Prostate gland (tissue), 2 donors: ENCODE measurements around the genes IKBIP, ACTR6, ARL1 and NT5DC3.

DNA sequence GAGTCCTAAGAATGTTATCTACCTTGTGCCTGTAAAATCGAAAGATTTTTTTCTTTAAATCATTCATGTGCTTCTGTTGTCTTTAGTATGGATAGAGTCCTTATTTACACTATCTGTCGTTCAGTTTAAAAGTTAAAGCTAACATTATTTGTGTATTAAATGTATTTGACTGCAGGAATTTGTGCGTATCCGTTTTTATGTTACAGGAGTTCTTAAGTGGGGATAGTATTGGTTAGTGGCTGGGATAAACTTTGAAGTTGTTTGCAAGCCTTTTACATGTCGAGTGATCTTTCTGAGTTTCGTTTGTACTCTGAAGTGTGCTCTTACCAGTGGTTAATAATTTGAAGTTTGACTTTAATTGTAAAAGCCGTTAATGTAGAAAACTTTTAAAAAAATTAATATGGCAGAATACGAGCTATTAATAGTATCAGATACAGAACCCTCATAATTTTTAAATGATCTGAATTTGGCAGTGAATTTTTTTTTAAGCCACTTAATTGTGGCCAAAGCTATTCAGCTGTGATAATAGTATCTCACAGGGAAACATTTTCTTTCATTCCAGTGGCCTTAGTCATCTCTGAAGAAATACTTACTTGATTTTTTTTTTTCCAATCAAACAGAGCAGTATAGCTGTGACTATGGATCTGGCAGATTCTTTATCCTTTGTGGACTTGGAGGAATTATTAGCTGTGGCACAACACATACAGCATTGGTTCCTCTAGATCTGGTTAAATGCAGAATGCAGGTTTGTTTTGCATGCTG, 1.5 kb downstream of the SLC25A3 start:
- PRO-cap, result no peak
- RAMPAGE, long total RNA, 2 experiments, result no peak in any of the 2 experiments

GRCh38 chr12:98644670-98645352, at the start of gene IKBIP:
Gene IKBIP, minus strand, starts transcription at chr12:98644788.
- PRO-cap, result bidirectional peak, plus-strand start at chr12:98645290, minus-strand start at chr12:98644788
- RAMPAGE, long total RNA, 2 experiments, result start-site peak on the plus strand in 1 of 2 experiments, at chr12:98645245-98645293 at its widest, 97 reads per replicate; start-site peak on the minus strand in 2 of 2 experiments, at chr12:98644747-98644795 at its widest, 26 to 127 reads per replicate

GRCh38 chr12:98772746-98773108, 127.6 kb downstream of the APAF1 start:
- PRO-cap, result unidirectional peak, plus-strand start at chr12:98772864
- RAMPAGE, long total RNA, 2 experiments, result no peak in any of the 2 experiments

DNA sequence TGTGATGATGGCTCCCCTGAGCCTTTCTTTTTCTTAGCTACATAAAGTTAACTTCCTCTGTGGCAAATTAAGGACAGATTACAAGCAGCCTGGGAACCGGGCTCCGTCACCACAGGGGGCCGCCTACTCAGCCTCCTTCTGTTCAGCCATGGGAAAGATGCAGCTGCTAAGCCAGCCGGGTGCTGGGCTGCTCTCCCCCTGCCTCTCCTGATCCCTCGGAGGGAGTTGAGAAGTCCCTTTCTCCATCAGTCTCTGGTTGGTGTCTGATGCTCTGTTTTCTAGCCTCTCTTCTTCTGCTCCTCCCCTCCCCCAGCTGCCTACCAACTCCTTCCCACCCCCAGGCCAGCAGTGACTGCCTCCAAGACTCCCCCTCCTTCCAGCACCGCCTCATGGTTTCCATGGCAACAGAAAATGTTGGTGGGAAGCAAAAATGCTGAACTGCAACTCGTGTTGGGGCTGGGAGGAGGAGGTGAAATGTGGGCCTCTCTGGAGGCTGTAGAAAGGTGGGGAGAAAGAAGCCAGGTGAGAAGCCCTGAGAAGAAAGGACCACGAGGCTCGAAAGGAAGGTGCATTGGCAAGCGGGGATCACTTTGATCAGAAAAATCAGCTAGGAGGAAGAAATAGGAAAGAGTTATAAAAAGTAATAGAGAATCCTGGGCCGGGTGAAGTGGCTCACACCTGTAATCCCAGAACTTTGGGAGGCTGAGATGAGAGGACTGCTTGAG, 486.8 kb downstream of the APAF1 start:
- PRO-cap, result no peak
- RAMPAGE, long total RNA, 2 experiments, result no peak in any of the 2 experiments

GRCh38 chr12:99598567-99598860, 49.0 kb upstream of the GARIN6 start:
- PRO-cap, result no peak
- RAMPAGE, long total RNA, 2 experiments, result no peak in any of the 2 experiments

GRCh38 chr12:100128078-100128658, 14.5 kb downstream of the BLTP3B start:
- PRO-cap, result no peak
- RAMPAGE, long total RNA, 2 experiments, result no peak in any of the 2 experiments

- PRO-cap, result no peak
- RAMPAGE, long total RNA, 2 experiments, result no peak in any of the 2 experiments
Measured at GRCh38 chr12:100190057-100190568, 10.5 kb upstream of the ACTR6 start.

- PRO-cap, result bidirectional peak, plus-strand start at chr12:100200800, minus-strand start at chr12:100200729
- RAMPAGE, long total RNA, 2 experiments, result start-site peak on the plus strand in 2 of 2 experiments, at chr12:100200796-100200817 at its widest, 41 to 136 reads per replicate
Measured at GRCh38 chr12:100200374-100201336, at the start of gene ACTR6. Gene ACTR6, plus strand, starts transcription at chr12:100200815.

- PRO-cap, result no peak
- RAMPAGE, long total RNA, 2 experiments, result no peak in any of the 2 experiments
Measured at GRCh38 chr12:100201519-100202182, 1.0 kb downstream of the ACTR6 start.

GRCh38 chr12:100475154-100475689, 1.6 kb downstream of the NR1H4 start:
- PRO-cap, result no peak
- RAMPAGE, long total RNA, 2 experiments, result no peak in any of the 2 experiments

- PRO-cap, result no peak
- RAMPAGE, long total RNA, 2 experiments, result no peak in any of the 2 experiments
Measured at GRCh38 chr12:100555730-100556248, 17.7 kb upstream of the GAS2L3 start.

DNA sequence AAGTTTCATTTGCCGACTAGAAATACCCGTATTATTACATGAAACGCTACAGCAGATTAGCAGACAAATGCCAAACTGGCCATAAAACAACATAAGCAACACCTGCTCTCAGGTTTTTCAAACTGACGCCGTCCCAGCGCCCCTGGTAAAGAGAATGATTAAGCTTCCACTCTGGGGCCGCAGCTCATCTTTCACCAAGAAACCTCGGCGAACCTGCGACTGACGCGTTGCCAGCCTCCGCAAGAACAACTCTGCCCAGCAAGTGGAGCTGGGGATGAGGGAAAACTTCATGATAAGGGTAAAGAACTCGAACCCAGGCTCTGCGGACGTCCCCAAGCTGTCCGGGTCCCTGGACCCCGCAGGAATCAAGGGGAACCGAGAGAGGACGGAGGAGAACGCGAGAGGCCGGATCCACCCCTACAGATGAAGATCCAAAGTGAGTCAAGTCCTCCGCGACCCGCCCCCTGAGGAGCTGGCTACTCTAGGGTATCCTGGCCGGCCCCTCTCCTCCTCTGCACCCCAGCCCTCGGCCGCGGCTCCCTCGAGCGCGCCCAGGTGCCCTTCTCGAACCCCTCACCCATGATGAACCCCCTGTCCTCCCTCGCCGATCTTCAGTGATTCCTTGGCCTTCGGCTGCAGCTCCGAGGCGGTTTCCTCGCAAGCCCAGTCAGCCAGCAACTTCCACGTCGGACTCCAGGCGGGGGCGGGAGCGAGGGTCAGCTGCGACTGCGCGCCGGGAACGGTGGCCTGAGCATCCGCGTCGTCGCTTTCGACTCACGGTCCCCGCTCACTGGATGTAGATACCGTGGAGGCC, at the start of gene ARL1:
Gene ARL1 (minus strand): TSS at position 708 of the 814 bp plus-strand sequence.
- PRO-cap, result bidirectional peak, plus-strand start outside the sequence, minus-strand start at position 695 of the sequence
- RAMPAGE, long total RNA, 2 experiments, result start-site peak on the minus strand in 2 of 2 experiments, centred at positions 684 to 688 of the sequence, 1,201 to 2,111 reads per replicate

DNA sequence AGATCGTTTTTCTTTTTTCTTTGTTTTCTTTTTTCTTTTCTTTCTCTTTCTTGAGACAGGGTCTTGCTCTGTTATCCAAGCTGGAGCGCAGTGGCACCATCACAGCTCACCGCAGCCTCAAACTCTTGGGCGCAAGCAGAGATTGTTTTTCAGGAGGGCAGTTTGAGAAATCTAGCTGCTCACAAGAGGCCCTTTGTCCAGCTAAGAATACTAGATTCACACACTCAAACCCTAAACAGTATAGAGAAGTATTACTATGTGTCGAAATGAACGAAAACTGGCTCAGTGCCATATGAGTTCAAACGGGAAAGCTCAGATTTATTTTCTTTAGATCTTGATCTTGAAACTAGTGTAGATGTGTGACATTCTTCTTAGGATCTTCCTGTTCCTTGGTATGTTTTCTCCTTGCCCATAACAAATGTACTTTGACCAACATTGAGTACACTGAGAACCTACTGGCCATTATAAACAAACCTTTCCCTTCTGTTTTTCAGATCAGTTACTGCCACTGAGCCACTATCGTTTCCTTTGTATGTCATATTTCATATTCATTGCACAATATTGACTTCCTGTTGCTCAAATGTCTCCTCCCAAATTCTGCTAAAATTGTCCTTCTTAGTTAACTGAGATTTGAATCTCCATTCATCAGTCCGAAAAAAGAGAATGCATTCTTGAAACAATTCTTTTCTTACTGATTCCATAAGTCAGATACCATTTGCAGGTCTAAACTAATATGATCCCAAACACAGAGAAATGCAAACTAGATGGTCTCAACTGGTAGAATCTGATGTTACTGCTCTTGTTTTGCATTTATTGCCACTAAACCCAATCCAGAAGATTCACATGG, 21.3 kb downstream of the MYBPC1 start:
- PRO-cap, result bidirectional peak, plus-strand start at position 493 of the sequence, minus-strand start at position 209 of the sequence
- RAMPAGE, long total RNA, 2 experiments, result start-site peak on the minus strand in 1 of 2 experiments, centred at positions 119 to 204 of the sequence, 13 to 36 reads per replicate

- PRO-cap, result bidirectional peak, plus-strand start at chr12:101698261, minus-strand start at chr12:101698256; unidirectional peak, minus-strand start at chr12:101698506; unidirectional peak, minus-strand start at chr12:101698510
- RAMPAGE, long total RNA, 2 experiments, result no peak in any of the 2 experiments
Measured at GRCh38 chr12:101698028-101698708, 728 bp downstream of the CHPT1 start.

DNA sequence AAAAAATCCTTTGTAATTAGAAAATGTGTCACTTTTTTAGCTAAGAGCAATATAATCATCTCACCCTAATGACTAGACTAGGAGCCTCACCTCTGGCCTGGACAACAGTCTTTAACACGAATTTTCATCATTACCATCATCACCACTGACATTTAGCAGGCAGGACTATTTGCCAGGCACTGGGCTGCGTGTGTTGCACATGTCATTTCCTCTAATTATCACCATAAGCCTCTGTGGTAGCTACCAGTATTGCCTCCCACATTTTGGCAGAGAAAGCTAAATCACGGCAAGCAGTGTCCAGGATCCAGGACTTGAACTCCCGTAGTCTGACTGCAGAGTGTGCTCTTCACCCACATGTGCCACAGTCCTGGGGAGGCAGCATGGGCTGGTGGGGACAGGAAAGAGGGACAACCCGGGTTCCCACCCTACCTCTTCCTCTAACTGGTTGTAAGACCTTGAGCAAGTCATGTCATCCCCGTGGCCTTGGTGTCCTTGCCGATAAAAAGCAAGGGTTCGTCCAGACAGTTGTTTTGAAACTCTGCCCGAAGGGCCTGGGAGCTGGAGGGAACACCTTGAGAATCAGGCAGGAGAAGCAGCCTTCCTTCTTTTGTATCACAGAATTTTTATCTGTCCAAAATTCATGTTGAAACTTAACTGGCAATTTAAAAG, 4.9 kb upstream of the SYCP3 start:
- PRO-cap, result no peak
- RAMPAGE, long total RNA, 2 experiments, result no peak in any of the 2 experiments

- PRO-cap, result no peak
- RAMPAGE, long total RNA, 2 experiments, result no peak in any of the 2 experiments
Measured at GRCh38 chr12:102107831-102108363, 12.0 kb downstream of the NUP37 start.

DNA sequence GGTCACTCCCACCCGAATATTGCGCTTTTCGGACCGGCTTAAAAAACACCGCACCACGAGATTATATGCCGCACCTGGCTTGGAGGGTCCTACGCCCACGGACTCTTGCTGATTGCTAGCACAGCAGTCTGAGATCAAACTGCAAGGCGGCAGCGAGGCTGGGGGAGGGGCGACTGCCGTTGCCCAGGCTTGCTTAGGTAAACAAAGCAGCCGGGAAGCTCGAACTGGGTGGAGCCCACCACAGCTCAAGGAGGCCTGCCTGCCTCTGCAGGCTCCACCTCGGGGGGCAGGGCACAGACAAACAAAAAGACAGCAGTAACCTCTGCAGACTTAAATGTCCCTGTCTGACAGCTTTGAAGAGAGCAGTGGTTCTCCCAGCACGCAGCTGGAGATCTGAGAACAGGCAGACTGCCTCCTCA, 61.1 kb downstream of the C12orf42 start:
- PRO-cap, result no peak
- RAMPAGE, long total RNA, 2 experiments, result no peak in any of the 2 experiments

GRCh38 chr12:103792864-103793644, 48.0 kb downstream of the NT5DC3 start:
- PRO-cap, result no peak
- RAMPAGE, long total RNA, 2 experiments, result start-site peak on the minus strand in 1 of 2 experiments, at chr12:103793177-103793335 at its widest, 5 reads per replicate

GRCh38 chr12:103841150-103842411, at the start of gene NT5DC3:
Gene NT5DC3, minus strand, starts transcription at chr12:103841234.
- PRO-cap, result bidirectional peak, plus-strand start at chr12:103841444, minus-strand start at chr12:103841234
- RAMPAGE, long total RNA, 2 experiments, result no peak in any of the 2 experiments

- PRO-cap, result no peak
- RAMPAGE, long total RNA, 2 experiments, result no peak in any of the 2 experiments
Measured at GRCh38 chr12:104321030-104321662, 17.6 kb downstream of the EID3 start.